HT-29 (cell line): ENCODE data around the genes COQ6 and LTBP2.

DNA sequence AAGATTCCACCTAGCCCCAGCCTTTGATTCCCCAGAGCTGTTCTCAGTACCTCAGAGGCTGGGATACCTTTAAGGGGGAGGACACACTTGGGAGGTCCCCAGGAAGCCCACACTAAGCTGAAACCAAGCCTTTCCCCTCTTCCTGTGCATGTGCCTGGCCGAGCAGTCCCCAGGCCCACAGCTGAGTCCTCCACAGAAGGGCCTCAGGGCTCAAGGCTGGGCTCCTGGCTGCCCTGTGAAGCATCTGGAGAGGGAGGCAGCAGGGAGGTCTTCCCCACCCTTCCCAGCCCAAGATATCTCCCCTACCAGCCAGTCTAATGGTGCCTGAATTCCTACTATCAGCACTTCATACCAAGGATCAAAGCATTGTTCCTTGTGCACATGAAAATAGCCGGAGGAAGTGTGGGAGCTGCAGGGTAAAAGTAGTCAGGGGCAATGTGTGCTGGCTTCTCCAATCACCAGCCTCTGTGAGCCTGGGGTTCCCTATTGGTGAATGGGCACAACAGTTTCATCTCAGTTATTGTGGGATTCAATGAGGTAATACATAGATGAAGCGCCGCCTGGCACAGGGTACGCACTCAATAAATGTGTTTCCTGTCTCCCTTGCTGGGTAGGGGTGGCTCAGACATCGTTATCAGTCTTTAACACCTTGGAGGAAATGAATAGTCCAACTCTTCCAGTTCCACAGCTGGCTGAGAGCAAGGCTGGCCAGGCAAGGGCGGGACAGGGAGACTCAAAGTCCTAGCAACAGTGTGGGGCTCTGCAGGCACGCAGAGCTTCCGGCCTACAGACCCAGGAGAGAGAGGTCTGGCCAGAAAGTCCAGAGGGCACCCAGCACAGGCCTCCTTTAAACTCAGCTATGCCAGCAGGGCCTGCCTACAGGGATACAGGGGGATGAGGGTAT lies 6.9 kb downstream of the MIDEAS start:
- RAMPAGE, long total RNA: no peak

GRCh38 chr14:73761323-73761897 lies 1.3 kb upstream of the MIDEAS start:
- RAMPAGE, long total RNA: no peak

DNA sequence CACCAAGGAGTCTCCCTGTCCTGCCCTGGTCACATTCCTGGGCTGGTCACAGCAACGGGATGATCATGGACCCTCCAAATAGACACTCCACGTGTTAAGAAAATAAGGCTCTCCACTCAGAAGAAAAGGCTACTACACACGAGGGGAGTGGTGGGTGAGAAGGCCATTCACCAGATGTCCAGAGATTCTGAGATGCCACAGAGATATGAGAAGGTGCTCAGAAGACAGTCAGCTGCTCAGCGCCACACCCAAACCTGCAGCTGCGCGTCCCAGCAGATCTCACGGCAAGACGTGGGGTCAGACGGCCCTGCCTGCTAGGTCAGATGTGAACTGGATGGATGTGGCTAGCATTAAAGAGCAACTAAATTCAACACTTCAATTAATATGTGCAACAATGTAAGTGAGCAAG lies 11.3 kb upstream of the MIDEAS start:
- RAMPAGE, long total RNA: no peak

DNA sequence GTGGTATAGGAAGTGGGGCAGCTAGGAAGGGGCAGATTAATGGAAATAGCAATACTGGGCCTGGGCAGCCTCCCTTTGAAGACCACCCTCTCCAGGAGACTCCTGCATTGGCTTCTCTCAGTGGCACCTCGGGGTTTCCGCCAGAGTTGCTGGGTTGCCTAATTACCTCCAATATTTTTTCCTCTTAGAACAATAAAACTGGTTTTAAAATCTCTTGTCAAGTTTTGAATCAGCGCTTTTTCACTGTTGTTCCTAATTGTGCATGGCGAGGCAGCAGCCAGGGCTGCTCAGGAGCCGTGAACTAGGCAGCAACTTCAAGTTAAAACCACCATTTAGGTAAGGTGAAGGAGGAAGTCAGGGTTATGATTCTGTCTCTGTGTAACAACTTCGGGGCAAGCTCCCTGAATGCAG lies 23.8 kb upstream of the MIDEAS start:
- RAMPAGE, long total RNA: no peak

DNA sequence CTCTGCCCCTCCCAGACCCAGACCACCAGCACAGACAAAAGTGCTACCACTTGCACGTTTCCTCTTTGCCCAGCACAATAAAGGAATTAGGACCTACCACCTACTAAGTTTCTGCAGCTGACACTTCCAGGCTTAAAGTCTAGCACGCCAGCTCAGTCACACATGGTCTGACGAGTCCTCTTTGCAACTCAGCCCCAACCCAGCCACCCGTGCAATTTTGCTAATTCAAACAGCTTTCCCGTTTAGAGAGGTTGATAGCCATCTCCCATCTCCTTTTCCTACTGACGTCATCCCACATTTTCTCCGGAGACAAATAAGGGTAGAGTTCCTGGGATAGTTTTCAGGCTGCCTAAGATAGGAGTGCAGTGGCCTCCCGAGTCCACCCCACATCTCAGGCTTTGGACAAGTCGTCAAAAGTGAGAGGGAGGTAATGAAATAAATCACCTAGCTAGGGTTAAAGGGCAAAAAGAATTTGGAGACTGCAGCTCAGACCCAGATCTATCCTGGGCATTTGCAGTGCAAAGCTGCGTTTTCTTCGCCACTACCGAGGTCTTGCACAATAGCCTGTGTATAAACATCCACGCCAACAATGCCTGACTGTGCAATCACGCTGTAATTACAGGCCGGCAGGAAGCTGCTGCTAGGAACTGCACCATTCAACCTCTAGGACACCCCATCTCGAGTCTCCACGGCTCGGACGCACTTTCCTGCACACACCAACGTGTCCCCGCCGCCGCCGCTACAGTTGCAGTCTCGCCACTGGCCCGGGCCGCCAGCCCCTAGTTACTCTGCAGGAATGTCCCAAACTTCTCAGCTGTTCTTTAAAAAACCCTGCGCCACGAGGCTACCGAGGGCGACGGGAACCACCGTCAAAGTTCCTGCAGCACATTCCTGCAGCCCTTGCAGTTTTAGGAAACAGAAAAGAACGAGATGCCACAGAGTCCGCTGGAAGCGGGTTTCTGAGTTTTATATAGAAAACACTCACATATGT lies 25.6 kb upstream of the MIDEAS start:
- RAMPAGE, long total RNA: no peak

DNA sequence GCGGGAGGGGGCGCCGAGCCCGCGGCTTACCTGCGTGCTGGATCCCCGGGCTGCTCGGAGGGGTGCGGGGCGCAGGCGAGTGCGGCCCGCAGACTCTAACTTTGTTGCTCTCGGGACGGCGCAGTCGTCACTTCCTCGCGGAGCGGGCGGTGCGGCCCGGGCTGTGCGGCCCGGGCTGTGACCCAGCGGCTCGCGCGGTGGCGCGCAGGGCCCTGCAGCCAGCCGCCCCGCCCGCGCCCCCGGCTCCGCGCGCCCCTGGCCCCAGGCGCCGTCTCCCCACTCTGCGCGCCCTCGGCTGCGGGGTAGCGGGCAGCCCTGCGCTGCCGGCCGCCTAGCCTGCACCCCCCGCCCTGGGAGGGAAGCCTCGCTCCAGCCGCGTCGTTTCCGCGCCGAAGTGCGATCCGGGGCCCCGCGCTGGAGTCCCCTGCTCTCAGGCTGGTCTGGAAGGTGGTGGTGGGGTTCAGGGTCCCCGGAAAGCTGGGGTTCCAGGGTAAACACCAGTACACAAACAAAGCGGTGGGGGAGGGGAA lies 27.0 kb upstream of the MIDEAS start:
- RAMPAGE, long total RNA: no peak

DNA sequence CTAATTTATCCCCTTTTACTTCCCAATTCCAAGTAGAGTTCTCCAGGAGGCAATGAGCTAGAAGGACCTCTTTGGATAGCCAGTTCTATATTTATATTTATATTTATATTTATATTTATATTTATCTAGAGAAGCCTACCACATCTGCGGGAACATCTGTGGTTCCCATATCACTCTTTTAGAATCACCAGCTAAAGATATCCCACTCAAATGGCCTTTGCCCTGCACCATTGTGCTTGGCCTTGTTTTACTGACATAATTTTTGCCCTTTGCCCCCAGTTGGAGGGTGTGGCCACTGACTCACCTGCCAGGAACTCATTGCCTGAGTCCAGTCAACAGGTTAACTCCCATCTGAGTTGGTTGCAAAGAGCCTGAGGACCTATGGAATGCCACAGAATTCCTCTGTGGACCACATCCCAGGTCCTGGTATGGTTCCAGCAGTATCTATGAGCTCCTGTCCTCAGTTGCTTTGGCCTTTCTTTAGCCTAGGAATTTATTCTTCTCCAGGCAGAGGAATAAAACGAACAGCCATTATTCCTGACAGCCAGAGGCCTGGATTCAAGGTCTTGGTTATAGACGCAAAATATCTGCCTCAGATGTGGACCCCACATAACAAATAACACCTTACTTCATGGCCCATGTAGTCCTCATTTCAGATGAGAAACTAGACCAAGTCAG lies 35.9 kb upstream of the MIDEAS start:
- RAMPAGE, long total RNA: no peak

GRCh38 chr14:73949620-73950959 lies at the start of gene COQ6:
COQ6 (plus strand) TSS chr14:73950302.
- RAMPAGE, long total RNA: no peak

DNA sequence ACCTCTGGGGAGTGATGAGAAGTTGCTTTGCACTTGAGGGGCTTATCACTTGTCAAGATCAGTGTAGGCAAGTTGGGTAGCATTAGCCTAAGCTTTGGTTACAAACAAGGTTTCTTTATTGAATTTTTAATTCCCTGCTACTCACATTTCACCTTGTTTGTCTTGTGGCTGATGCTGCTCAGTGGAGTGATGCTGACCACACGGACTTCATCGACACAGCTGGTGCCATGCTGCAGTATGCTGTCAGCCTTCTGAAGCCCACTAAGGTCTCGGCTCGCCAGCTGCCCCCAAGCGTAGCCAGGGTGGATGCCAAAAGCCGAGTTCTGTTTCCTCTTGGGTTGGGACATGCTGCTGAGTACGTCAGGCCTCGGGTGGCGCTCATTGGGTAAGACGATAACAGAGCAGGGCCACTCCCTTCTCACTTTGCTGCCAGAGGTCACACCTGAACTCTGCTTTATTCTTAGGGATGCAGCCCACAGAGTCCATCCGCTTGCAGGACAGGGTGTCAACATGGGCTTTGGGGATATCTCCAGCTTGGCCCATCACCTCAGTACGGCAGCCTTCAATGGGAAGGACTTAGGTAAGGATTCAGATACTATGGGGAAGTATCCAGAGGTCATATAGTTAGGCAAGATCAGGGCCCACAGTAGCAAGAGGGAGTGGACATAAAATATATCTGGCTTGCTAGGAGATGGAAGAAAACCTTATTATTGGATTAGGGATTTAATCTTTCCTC lies 11.1 kb downstream of the COQ6 start:
- RAMPAGE, long total RNA: no peak

GRCh38 chr14:74019687-74020181 lies 585 bp downstream of the BBOF1 start:
- RAMPAGE, long total RNA: no peak

DNA sequence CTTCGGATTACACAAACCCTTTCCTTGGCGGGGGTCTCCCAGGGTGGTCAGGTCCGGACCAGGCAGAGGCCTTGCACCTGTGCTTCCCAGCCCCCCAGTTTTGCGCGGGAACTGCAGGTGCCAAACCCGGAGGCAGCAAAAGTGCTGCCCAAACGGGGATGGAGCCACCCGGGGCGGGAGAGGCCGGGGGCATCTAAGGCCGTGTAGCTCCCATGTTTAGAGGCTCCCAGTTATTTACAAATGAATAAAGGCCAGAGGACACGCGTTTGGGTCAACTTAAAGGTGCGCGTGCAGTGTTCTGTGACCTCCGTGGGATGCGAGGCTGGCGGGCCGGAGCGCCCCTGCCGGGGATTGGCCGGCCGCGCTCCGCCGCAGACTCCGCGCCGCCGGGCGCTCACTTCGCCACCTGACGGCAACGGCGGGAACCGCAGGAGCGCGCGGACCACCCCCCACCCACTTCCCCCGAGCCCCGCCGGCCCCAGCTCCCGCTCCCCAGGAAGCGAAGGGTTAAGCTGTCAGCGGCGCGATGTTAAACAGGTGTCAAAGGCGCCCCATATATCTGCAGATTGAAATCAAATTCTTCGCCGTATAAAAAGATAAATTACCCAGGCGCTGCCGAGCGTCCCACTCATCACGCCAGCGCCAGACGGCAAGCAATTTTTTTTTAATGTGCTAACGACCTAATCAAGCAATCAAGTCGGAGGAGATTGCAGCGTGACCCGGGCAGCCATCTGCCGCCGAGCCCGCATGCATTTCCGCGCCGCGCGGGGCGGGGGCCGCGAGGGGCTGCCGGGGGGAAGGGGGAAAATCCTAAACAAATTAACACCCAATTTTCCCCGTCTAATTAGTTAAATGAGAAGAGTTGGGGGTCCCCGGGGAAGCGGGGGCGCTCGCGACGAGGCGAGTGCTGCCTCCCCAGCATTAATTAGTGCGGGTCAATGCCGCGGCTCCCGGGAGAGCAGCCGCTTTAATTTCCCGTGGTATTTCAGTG lies 18.3 kb downstream of the VSX2 start:
- RAMPAGE, long total RNA: no peak

DNA sequence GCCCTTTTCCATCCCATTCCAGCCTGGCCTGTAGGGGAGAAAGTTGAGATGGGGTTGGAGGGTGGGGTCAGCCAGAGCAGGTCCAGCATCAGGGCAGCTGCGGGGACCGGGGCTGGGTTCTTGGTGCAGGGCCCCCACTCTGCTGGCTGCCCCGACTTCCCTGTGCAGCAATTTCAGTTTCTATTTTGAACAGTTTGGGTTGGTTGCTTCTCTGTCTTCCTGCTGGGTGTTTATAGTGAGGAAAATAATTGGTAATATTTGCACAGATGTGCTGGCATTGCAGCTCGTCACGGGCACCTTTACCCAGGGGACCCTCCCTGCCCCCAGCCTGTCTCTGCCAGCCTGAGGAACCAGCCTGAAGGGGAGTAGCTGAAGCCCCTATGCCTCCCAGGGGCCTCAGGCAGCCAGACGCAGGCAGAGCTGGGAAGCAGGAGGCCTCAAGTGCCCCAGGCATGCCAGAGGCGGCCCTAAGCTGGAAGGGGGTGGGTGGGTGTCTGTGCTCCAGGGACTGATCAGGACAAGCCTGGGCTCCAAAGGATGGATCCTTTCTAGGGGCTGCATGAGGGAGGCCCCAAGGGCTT lies 23.2 kb downstream of the SYNDIG1L start:
- RAMPAGE, long total RNA: no peak

GRCh38 chr14:74503097-74503814 lies 9.7 kb downstream of the ISCA2 start:
- RAMPAGE, long total RNA: no peak

DNA sequence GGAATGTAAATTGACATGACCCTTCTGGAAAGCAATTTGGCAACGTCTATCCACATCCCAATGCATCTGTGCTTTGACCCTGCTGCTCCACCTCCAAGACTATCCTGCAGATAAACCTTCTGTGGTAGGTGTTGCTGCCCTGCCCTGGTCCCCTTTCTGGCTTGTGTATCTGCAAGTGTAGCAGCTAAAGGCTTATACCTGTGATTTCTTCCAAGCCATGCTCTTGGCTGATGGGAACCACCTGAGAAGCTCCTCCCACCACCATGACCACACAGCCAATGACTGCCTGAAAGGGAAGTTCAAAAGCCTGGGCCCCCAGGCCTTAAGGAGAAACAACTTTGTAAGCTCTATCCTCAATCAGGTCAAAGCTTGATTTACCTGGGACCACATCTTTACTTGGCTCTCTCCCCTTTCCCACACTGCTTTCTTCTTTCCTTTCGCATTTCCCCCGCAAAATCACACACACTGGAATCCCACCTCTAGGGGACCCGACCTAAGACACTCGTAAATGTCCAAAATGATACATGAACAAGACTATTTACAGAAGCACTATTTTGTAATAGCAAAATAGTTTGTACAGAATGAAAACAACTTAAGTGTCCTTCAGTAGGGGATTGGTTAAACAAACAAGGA lies 49.1 kb downstream of the LTBP2 start:
- RAMPAGE, long total RNA: no peak

DNA sequence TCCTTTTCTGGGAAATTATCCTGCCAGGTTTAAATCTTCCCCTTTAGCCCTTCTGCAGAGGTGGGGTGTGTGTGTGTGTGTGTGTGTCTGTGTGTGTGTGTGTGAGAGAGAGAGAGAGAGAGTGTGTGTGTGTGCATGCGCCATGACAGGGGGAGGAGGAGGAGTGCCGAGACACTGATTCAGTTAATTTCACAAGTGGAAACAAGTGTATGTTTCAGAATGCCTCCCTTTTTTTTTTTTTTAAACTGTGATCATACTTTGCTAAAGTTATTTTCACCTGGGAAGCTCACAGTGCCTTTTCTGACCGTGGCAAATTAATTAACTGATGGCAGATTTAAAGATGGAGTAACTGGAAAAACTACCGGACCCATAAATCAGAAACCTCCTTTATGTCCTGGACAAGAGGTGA lies 39.8 kb downstream of the LTBP2 start:
- RAMPAGE, long total RNA: no peak

- RAMPAGE, long total RNA: no peak
Observed at GRCh38 chr14:74611667-74612744, at the start of gene LTBP2. LTBP2 (minus strand) TSS chr14:74612237.

- RAMPAGE, long total RNA: no peak
Observed at GRCh38 chr14:74619706-74620419, 7.8 kb upstream of the LTBP2 start.

- RAMPAGE, long total RNA: no peak
Observed at GRCh38 chr14:74852989-74853498, 22.9 kb downstream of the PROX2 start.

GRCh38 chr14:74934695-74935244 lies 11.7 kb upstream of the RPS6KL1 start:
- RAMPAGE, long total RNA: no peak

DNA sequence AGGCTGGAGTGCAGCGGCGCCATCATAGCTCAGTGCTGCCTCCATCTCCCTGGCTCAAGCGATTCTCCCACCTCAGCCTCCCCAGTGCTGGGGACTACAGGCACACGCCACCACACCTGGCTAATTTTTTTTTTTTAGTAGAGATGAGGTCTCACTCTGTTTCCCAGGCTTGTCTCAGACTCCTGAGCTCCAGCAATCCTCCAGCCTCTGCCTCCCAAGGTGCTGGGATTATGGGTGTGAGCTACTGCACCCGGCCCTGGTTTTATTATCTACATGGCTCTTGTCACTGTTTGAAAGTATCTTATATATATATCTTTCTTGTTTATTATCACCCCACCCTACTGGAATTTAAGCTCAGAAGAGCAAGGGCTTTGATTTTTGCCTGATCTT lies 7.6 kb upstream of the TMED10 start:
- RAMPAGE, long total RNA: no peak